ENCODE measurements around the genes PIGC and MRPS14.

DNA sequence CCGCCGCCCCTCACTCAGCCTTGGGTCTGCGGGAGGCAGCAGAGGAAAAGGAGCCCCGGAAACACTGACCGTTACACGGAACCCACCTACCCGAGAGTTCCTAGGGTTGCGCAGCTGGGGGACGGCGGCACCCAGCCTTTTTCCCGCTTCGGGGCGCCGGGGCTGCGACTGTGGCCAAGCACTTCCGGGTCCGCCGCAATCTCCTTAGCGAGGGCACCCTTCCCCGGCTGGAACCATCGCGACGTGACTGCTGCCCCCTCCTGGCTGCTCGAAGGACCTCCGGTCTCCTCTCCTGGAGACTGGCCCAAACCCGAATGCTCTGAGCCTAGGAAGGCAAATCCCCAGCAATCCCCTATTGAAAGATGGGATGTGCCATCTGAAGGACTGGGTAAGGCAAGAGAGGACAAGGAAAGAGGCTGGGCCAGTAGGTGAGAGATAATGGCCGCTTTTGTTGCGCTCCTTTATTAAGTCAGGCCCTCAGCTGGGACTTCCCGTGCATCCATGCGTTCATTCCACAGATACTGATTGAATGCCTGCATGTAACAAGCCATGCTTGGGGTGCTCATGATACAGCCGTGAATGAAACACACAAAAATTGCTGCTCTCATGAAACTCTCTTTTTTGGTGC lies at the start of gene PIGC:
Gene PIGC (minus strand): TSS at position 172 of the 628 bp plus-strand sequence.
- PRO-cap, 10 experiments = peak in 10 of 10 experiments; most common minus-strand start position 202 of the sequence (in 4)

DNA sequence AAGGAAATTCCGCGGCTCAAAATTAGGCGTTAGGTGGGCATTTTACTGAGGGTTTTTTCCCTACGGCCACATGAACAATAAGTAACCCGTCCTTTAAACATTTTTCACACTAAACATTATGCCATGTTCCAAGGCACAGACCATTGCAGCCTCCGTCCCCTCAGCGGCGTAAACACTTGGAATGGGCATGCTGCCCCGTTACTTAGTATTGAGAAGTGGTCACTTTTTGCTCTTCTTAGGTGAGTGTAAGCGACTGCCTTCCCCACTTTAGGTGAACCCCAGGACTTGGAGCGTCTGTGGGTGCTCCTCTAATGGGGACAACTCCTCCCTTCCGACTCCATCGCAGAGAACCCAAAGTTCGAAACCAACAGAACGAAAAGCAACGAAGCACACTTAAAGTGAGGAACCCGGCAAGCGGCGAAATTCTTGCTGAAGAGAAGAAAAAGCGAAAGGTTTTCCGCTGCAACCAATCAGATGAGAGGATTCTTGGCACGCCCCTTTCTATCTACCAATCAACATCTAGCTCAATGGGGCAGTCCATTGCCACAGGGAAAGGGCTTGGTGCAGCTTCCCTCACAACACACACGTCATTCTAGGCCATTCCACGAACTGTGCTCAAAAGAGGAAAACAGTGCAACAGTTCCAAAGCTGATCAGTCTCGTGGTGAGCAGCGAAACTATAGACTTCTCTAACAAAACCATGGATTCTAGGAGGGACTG lies 792 bp upstream of the SUCO start:
- PRO-cap, 10 experiments = peak in 10 of 10 experiments; most common plus-strand start position 540 of the sequence (in 8); most common minus-strand start position 416 of the sequence (in 10)

DNA sequence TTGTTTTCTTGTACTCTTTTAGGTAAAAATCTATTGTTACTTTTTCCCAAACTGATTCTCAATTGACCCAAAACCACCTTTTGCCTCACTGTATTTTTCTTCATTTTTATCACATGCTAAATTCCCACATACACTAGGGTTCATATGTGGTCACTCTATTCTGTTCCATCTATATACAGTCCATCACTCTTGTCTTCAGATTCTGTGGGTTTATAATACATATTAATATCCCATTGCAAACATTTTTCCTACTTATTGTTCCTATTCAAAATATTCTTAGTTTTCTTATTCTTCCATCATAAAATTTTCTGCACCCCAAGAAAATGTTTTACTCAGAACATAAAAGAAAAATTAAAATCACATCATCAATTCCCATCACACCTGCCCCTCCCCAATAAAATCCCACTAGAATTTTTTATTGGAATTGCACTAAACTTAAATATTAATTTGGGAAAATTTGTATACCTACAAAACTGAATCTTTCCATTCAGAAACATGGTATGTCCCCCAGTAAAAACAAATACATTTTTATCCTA lies 39.5 kb upstream of the PRDX6 start:
- PRO-cap, 10 experiments = no peak in any of the 10 experiments

GRCh38 chr1:173507573-173508011 lies 30.5 kb downstream of the PRDX6 start:
- PRO-cap, 10 experiments = peak in 1 of 10 experiments; most common plus-strand start chr1:173507711 (in 1)

DNA sequence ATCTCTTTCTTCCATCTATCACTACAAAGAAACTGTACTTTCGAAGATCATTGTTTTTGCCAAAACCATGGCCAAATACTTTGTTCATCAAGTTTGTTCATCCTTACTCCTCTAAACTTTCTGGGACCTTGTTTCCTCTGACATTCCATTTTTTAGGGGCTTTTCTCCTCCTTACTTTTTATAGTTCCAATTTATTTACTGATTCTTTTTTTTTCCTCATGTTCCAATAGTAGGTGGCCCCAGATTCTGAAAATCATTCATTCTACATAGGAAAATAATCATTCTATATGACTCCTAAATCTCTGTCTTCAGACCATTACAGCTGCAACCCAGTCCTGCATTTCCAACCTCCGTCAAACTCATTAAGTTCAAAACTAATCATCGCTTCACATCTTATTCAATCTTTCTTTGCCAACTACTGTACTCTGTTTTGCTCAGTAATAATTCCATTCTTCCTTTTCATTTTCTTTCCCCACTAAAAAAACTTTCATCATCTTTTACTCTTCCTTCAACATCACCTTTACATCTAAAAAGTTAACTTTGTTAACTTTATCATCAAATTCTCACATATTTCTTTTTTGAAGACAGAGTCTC lies 2.2 kb upstream of the DARS2 start:
- PRO-cap, 10 experiments = no peak in any of the 10 experiments

- PRO-cap, 10 experiments = no peak in any of the 10 experiments
These were observed 26.3 kb upstream of the SERPINC1 start for GRCh38 chr1:173943210-173943975.

GRCh38 chr1:174018391-174019032 lies 3.6 kb downstream of the RC3H1 start:
- PRO-cap, 10 experiments = no peak in any of the 10 experiments

GRCh38 chr1:174157062-174157594 lies 2.2 kb upstream of the RABGAP1L start:
- PRO-cap, 10 experiments = no peak in any of the 10 experiments

DNA sequence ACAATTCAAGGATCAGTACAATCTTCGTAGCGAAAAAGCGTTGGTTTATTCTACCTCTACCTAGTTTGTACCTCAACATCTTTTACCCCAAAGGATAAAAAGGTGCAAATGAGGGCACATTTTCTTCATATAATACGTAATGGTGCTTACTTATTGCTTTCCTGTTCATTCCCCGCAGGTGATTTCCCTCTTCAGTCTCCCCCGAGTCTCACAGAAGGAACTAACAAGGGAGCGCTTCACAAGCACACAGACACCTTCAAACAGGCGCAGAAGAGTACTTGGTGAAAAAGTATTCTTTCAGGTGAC lies 630 bp upstream of the RABGAP1L start:
- PRO-cap, 10 experiments = peak in 4 of 10 experiments; most common plus-strand start position 213 of the sequence (in 4)

DNA sequence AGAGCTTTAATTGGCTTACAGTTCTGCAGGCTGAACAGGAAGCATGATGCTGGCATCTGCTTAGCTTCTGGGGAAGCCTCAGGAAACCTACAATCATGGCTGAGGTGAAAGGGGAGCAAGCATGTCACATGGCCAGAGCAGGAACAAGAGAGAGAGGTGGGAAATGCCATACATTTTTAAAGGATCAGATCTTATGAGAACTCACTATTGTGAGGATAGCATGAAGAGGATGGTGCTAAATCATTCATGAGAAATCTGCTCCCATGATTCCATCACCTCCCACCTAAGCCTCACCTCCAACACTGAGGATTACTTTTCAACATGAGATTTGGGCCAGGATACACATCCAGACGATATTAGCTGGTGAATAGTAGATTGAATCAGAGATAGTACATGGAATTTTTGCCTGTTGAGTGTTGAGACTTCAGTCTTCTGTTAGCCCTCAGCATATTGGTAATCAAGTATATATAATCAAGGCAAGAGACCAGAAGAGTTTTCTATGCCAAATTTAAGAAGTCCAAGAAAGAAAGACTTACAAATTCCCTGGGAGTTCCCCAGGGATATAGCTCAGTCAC lies 75.0 kb downstream of the GPR52 start:
- PRO-cap, 10 experiments = no peak in any of the 10 experiments

DNA sequence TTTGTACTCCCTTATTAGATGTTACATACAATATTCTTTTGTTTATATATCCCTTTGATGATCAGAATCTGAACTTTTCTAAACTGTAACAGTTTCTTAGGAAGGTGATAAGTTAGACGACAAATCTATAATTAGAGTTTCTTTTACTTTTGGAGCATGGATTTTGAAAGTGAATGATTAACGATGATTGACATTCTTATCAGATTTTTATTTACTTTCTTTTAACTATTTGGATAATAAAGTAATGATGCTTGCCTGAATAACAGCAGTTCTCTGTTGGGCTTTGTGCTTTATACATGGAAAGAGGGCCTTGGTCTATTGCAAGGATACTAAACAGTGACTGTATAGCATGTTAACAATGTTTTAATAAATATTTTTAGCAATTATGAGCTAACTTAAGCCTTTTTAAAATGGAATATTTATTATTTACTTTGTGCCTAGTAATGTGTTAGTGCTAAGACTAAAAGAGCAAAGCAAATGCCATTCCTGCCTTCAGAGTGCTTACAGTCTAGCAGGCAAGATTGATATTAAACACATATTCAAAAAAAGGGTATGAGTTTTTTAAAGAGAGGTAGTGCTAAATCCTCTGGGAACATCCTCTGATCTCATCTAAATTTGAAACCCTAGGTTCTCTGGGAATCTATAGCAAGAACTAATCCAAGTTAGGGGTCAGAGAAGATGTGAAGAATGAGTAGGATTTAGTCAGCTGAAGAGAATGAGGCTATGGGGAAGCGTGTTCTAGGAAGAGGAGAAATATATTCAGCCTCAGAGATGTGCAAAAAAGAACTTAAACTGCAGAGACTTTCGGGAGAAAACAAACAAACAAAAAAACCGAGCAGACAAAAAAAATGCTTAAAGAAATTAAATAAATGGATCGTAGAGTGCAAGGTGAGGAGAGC lies 101.1 kb upstream of the CACYBP start:
- PRO-cap, 10 experiments = peak in 1 of 10 experiments; most common plus-strand start position 268 of the sequence (in 1)

GRCh38 chr1:174998143-174999115 lies 1.3 kb upstream of the CACYBP start:
- PRO-cap, 10 experiments = peak in 3 of 10 experiments; most common plus-strand start chr1:174998916 (in 3)

DNA sequence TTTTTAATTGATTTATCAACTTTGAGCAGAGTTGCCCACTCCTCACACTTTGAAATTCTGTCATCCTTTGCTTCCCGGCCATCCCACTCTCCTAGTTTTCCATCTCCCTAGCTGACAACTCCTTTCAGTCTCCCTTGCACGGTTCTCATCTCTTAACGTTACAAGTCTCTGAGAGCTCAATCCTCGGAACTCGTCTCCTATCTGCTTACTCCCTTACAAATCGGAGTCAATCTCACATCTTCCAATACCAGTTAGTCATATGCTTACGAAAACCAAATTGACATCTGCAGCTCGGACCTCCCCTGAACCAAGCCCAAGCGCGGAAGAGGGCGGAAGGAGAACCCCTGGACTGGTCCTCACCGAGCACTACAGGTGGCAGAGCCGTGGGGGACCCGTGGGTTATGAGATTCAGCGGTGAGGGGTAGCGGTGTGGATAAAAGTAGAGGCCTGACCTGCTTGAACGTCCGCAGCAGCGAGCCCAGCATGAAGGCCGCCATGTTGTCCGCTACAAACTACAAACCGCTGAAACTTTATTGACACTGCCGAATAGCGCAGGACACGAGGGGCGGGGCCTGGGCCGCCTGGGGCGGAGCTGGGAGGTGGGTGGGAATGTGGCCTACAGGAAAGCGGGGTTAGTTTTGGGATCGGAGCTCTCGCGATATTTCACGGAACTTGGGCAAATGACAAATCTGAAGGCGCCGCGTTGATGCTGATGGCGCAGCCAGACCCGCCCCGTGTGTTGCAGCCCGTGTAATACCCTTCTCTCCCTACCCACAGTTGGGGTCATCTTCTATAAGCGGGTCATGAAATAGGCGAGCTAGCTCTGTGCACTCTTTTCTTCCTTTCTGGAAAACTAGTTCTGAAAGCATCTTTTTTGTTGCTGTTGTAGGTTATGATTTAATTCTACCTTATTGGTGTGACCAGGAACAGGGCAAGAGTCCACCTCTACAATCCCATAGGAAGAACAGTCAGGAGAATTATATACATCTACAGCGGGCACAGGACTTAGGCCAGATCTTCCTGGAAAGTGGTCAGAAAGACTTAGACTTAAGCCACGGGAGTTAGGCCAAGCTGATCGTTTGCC lies at the start of gene MRPS14:
Gene MRPS14 (minus strand): TSS at position 514 of the 1,084 bp plus-strand sequence.
- PRO-cap, 10 experiments = peak in 10 of 10 experiments; most common plus-strand start position 635 of the sequence (in 3); most common minus-strand start position 514 of the sequence (in 10)

- PRO-cap, 10 experiments = no peak in any of the 10 experiments
These were observed 1.9 kb downstream of the KIAA0040 start for GRCh38 chr1:175190422-175191302.

GRCh38 chr1:175221790-175222224 lies 29.2 kb upstream of the KIAA0040 start:
- PRO-cap, 10 experiments = no peak in any of the 10 experiments

DNA sequence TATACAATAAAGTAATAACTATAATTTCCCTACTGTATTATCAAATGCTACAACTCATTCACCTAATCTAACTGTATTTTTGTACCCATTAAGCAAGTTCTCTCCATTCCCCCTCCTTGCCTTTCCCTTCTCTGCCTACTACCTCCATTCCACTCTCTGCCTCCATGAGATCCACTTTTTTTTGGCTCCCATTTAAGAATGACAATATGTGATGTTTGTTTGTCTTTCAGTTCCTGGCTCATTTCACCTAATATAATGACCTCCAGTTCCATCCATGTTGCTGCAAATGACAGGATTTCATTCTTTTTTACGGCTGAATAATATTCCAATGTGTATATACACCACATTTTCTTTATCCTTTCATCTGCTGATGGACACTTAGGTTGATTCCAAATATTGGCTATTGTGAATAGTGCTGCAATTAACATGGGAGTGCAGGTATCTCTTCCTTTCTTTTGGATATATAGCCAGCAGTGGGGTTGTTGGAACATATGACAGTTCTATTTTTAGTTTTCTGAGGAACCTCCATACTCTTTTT lies 94.4 kb downstream of the COP1 start:
- PRO-cap, 10 experiments = no peak in any of the 10 experiments

- PRO-cap, 10 experiments = no peak in any of the 10 experiments
These were observed 304.8 kb downstream of the PAPPA2 start for GRCh38 chr1:176767736-176768182.

DNA sequence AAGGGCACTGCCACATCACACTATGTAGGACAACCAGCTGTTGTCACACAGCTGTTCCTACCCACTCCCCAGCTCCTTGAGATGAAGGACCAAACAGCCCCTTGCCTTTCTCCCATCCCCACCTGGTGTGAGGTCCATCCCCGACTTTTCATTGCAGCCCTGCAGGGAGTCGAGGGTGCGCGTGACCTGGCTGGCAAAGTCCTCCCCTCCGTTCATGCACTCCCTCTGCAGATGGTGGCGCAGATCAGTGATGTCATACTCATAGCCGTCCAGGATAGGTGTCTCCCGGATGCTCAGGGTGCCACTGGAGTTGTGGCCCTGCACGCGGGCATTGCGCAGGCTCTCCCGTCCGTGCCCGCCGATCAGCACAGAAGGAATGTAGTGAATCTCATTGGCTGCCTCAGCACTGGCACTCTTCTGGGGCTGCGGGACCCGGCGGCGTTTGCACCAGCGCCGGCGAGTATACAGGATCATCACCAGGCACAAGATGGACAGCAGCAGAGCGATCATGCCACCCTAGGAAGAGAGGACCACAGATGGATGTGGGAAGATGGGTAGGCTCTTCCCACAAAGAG lies 132.1 kb downstream of the ASTN1 start:
- PRO-cap, 10 experiments = peak in 1 of 10 experiments; most common plus-strand start position 296 of the sequence (in 1); most common minus-strand start position 227 of the sequence (in 1)

GRCh38 chr1:177841324-177841659 lies 128.6 kb downstream of the SEC16B start:
- PRO-cap, 10 experiments = peak in 2 of 10 experiments; most common plus-strand start chr1:177841483 (in 2)

- PRO-cap, 10 experiments = peak in 1 of 10 experiments; most common minus-strand start chr1:178033217 (in 1)
These were observed 60.9 kb upstream of the RASAL2 start for GRCh38 chr1:178032963-178033467.

All from Metastatic Breast Carcinoma in the Brain (tissue), 10 donors.